Ishikawa (cell line): Measurements from ENCODE around the genes GPR65 and PSMC1.

- RRBS, result no CpG with 5 or more reads among the region's 3 CpGs
Measured at GRCh38 chr14:88004858-88005713, at the start of gene GPR65. Gene GPR65 (plus strand): TSS chr14:88005135.

- RRBS, result no CpG with 5 or more reads among the region's 11 CpGs
Measured at GRCh38 chr14:89294019-89294725, 122.9 kb downstream of the FOXN3 start.

- RRBS, result no CpG with 5 or more reads among the region's 13 CpGs
Measured at GRCh38 chr14:89348853-89349968, 67.8 kb downstream of the FOXN3 start.

DNA sequence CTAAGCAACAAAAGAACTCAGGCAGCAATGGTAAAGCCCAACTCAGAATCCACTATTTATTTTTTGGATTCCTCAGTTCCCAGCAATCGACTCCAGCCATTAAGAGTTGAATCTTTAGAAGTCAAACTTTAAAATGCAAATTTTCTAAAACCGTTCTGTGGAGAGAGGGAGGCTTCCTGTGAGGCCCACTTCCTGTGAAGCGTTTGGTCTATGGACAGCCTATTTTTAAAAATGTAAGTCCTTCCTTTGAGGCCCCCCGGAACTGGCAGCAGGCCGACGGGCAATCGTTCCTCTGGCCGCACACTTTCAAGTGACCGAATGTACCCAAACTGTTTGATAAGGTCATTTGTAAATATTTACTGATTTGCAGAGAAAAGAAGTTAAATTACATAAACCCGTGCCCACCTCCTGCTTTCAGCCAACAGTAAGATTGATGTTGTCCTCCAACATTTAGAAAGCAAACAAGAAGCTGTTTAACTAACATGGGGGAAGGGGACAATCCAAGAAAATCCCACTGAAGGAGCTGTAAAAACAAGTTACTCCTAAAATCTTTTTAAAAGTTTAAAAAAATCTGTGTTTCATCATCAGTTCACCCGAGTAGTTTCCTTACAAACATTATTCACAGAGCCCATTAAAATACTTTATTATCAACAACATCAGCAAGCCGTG, 65.5 kb downstream of the FOXN3 start:
- RRBS, result no CpG with 5 or more reads among the region's 12 CpGs

DNA sequence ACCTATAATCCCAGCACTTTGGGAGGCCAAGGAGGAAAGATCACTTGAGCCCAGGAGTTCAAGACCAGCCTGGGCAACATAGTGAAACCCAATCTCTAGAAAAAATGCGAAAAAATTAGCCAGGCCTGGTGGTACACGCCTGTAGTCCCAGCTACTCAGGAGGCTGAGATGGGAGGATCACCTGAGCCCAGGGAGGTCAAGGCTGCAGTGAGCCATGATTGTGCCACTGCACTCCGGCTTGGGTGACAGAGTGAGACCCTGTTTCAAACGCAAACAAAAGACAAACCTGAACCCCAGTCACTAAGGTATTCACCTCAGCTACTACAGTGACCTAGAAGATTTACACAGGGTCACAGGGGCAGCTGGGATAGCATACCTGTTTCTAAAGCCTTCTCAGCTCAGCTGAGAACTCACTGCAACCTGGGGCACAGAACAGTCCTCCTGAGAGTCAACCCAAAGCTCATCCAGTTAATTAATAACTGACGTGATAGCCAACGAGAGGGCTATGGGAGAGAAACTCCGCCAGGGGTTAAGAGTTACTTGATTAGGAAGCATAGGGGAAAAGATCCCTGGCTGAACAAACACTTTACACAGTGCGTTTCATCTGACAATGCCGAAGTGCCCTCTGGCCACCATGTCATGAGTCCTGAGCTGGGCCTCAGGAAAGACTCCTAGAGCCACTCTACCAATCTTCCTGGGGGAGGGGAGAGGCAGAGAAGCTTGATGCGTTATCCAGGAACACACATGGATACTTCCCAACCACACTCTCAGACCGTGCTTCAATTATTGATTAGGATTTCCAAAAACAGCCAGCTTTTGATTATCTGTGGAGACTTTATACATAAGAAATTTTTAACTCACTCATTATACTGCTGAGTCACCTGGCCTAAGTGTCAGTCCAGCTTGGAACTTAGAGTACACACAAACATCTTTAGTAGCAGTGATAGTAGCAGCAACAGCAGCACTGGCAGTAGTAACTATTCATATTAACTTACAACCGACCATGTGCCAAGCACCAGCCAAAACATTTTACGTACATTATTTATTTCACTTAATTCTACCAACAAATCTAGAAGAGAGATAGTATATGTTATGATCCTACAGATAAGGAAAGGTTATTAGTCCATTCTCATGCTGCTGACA, 48.3 kb downstream of the FOXN3 start:
- RRBS, result no CpG with 5 or more reads among the region's 13 CpGs

GRCh38 chr14:89427434-89427841, 10.4 kb upstream of the FOXN3 start:
- RRBS, result no CpG with 5 or more reads among the region's 7 CpGs

DNA sequence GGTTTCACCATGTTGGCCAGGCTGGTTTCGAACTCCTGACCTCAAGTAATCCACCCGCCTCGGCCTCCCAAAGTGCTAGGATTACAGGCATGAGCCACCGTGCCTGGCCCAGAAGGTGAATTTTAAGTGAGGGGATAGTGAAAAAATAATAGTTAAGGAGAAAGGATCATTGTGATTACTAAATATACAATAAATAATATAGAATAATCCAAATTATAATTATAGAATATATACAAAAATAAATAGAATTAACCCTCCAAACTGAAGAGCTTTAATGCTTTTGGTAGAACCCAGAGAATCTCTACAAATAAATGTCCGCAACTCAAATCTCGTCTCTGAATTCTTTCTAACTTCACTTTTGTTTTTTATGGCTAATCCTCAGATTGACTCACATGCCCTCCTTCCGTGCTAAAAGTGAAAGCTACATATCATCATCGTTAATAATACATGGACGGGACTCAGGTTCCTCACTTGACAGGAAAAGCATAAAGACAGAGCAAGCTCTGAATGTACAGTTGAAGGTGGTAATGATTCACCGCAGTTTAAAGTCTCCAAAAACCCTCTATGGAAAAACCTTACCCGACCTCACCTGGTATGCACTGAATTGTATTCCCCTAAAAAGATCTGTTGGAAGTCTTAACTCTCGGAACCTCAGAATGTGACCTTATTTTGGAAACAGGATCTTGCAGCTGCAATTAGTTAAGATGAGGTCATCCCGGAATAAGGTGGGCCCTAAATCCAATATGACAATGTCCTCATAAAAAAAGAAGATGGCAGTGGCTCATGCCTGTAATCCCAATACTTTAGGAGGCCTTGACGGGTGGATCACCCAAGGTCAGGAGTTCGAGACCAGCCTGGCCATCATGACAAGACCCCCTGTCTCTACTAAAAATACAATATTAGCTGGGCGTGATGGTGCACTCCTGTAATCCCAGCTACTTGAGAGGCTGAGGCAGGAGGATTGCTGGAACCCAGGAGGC, 147.3 kb upstream of the FOXN3 start:
- RRBS, result no CpG with 5 or more reads among the region's 16 CpGs

- RRBS, result no CpG with 5 or more reads among the region's 4 CpGs
Measured at GRCh38 chr14:89641830-89642367, 224.9 kb upstream of the FOXN3 start.

GRCh38 chr14:90159040-90159624, 97.2 kb upstream of the PSMC1 start:
- RRBS, result no CpG with 5 or more reads among the region's 4 CpGs

GRCh38 chr14:90256341-90256915, at the start of gene PSMC1:
Gene PSMC1 (plus strand): TSS chr14:90256553.
- RRBS, result 1% methylated on average over 10 of the region's 40 CpGs

DNA sequence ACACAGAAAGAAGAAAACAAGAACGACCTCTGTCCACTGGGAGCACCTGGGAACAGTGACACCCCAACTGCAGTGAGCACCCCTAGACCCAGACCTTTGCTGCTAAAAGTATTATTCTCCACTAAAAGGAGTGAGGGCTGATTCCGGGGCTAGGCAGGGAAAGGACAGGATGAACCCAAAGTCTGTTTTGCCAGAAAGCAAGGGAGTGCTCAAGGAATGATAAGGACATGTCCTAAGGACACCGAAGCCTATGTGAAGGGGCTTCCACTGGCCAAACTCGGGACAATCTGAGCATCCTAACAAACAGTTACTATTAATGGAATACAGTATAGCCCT, 18.1 kb downstream of the PSMC1 start:
- RRBS, result no CpG with 5 or more reads among the region's 4 CpGs

DNA sequence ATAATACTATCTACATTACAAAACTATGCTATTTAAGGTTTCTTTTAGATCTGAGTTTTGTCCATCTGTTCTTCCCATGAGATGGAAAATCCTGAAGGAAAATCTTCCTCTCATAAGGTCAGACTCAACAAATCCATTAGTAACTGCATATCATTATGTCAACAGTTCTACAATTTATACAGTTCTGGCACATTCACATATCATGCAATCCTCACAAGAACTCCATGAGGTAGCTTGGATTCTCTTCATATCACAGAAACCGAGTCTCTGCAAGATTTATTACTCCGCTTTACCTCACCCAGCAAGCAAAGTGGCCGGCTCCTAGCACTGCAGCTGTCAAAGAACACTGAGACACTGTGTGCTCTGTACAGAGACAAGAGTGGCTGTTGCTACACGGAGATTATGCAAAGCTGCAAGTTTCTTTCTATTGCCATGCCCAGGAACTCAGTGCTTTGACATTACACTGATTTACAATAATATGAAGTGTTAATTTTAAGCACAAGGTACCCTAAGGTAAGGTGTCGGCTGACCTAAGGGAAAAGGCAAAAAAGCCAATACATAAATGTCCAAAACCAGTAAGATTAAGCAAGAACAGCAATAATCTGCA, 15.4 kb upstream of the CALM1 start:
- RRBS, result no CpG with 5 or more reads among the region's 5 CpGs

GRCh38 chr14:90383607-90384472, 13.0 kb upstream of the CALM1 start:
- RRBS, result 50% methylated on average over 4 of the region's 46 CpGs

- RRBS, result no CpG with 5 or more reads among the region's 3 CpGs
Measured at GRCh38 chr14:90384473-90384792, 12.4 kb upstream of the CALM1 start.

GRCh38 chr14:90388351-90388774, 8.5 kb upstream of the CALM1 start:
- RRBS, result no CpG with 5 or more reads among the region's 6 CpGs

DNA sequence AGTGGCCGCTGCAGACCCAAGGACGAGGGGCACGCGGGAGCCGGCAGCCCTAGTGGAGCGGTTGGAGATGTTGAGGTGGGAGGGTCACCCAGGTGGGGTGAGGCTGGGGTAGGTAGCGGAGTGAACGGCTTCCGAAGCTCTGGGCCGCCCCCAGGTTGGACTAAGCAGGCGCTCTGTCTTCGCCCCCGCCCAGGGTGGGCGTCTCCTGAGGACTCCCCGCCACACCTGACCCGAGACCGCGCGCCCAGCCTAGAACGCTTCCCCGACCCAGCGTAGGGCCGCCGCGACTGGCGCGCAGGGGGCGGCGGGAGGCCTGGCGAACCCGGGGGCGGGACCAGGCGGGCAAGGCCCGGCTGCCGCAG, 264 bp upstream of the CALM1 start:
- RRBS, result under 1% methylated on average over 2 of the region's 35 CpGs

DNA sequence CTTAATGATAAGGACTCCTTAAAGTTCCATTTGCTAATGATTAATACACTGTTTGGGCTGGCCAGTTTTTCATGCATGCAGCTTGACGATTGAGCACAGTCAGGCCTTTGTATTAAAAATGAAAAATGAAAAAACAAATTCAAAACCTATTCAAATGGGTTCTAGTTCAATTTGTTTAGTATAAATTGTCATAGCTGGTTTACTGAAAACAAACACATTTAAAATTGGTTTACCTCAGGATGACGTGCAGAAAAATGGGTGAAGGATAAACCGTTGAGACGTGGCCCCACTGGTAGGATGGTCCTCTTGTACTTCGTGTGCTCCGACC, 8.1 kb downstream of the CALM1 start:
- RRBS, result no CpG with 5 or more reads among the region's 6 CpGs

GRCh38 chr14:90405287-90406182, 8.7 kb downstream of the CALM1 start:
- RRBS, result no CpG with 5 or more reads among the region's 9 CpGs

DNA sequence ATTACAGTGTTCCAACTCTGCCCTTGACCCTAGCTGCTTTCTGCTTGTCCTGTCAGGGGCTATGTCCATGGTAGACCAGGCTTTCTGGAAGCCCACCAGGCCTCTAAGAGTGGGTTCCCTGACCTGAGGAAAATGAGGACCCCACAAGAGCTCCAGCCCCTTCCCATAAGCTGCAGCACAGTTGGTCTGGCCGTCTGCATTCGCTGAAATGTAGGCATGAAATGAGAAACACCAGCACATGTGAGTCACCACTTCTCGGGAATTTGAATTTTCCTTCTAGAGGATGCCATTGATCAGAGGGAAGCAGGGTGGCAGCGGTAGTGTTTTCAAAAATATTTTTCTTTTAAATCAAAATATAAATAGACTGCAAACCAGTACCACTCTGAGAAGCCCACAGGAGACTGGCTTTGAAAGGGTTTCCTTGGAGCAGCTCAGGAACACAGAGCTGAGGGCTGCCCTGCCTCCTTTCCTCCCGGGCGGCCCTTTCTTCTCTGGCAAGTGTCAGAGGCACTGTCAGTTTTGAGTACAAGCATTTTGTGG, 154.5 kb downstream of the CALM1 start:
- RRBS, result no CpG with 5 or more reads among the region's 6 CpGs

DNA sequence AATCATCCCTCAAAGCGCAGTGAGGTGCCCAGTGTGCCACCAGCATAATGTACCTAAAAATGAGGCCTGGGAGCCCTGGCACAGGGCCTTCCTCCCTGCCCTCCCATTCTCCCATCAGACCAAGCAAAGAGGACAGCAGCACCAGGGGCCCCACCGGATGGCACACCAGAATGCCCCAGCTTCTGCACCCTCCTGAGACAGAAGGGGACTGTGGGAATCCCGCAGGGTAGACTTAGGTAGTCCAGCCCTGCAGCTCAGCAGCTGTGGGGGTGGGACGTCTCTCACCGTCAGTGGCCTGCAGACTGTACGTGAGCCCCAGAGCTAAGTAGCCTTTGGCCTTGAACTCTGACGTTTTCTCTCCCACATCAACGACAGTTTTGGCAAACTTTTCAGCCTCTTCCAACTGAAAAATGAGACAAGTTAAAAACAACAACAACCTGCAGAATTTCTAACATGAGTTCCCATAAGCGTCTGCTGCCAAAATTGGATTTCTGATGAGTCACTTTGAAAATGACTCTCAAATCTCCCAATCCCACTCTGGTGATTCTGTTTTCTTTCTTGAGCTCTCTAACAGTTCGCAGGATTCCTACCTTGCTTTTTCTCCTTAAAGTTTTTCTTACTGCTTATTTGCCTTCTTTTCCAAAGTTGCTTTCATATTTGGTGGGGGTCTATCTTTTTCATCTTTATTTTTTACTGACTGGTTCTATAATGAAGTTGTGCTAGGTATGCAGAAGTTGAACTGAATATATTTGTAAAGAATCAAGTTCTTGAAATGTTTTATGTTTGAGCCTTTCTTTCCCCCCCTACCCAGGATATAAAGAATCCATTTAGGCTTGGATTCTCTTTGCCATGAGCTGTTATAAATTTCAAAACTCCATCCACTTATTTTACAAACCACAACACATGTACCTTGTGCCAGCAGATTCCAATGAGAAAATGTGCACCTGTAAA, 161.2 kb downstream of the TTC7B start:
- RRBS, result no CpG with 5 or more reads among the region's 10 CpGs